ENCODE data around the genes CEP70 and PIK3CB.

DNA sequence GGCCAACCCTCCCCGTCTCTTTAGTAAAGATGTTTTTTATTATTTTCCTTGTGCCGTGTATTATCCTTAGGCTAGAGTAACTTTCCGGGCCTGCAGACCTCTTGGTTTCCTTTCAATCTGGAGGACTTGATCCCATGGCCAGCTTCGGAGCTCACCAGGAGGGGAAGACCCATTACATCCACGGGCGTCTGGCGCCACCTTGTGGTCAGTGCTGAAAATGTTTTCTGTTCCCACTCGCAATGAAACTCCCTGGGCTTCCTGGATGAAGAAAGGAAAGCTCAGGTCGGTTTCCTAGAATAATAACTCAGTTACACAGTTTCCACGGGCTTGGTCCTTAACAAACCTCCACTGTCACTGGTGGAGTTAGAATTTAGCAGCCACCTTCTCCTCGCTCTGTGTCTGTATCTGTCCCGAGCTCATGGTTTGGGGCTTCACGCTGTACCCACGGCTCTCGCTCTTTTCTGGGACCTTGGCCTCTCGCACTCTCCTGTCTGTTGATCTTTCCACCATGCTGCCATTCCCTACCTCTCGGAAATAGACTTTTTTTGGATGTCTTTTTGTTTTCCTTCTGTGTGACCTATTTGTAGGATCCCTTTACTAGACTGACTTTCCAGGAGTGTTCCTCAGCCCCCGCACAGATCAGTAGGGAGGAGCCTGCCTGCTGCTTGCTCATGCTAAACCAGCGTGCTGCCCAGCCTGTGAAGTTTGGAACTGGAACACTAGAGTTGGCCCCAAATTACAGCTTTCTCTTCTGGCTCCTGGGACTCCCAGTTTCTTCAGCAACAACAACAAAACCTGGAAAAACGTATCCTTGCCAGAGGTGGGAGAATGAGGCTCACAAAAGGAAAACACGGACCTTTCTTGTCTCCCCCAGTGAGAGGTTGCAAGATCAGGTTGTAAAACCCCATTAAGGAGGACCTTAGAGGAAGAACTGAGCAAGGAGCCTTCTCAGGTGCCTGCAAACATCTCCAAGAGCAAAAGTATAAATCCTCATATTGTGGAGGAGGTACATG lies 56.4 kb downstream of the IL20RB start:
- PRO-cap, result no peak
- RAMPAGE, long total RNA, 4 experiments, result no peak in any of the 4 experiments

DNA sequence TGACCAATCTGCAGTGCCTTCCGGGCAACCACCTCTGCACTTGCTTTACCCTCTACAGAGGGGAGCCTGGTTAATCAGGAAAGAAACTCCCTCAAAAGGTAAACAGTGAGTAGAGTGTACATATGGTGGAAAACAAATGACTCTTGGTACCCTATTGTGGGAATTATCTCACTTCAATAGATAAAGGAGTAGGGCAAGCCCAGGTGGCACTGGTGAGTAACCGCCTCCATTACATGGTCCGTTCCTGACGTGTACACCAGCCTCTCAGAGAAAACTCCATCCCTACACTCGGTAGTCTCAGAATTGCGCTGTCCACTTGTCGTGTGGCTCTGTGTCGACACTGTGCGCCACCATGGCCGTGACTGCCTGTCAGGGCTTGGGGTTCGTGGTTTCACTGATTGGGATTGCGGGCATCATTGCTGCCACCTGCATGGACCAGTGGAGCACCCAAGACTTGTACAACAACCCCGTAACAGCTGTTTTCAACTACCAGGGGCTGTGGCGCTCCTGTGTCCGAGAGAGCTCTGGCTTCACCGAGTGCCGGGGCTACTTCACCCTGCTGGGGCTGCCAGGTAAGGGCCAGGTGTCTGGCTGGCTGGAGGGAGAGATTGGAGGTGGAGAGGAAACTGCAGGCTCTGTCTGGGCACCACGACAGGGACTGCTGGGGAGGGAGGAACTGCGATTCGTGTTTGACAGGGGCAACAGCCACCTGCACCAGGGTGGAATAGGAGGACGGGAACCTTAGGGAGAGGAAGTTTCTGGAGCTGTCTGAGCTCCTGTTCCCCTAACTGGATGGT lies 11.2 kb upstream of the CLDN18 start:
- PRO-cap, result no peak
- RAMPAGE, long total RNA, 4 experiments, result no peak in any of the 4 experiments

DNA sequence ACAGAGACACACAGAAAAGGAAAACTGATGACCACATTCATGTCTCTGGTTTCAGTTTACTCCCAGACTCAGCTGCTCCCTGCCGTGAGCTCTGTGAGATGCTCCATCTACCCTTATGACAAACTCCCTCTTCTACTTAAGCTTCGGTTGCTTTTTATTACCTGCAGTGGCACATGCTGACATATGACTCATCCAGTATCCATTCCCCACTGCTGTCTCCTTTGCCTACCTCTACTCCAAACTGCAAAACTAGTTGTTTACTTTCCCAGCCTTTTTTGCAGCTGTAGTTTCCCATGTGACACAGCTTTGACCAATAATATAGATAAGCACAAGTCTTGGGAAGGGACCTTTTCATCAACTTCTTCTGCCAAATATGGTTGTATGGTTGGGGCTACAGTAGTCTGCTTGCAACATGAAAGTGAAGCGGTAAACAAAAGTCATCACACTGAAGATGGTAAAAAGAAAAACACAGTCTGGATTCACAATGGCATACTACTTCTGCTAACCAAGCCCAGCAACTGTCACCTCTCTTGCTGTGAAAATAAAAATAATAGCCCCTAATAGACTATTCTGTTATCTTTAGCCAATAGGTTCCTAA lies 32.8 kb downstream of the DZIP1L start:
- PRO-cap, result no peak
- RAMPAGE, long total RNA, 4 experiments, result no peak in any of the 4 experiments

DNA sequence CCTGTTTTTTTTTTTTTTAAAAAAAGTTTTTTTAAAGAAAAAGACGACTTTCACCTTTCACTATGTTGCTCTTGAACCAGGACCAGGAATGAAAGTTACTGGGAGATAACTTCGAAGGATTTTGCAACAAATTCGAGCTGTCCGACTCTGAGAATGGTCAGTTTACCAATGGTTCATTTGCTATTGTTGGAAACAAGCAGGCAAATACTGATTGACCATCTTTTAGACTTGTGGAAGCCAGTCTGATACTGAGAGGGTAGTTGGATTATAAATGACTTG lies 1.2 kb downstream of the ARMC8 start:
- PRO-cap, result bidirectional peak, plus-strand start at position 129 of the sequence, minus-strand start outside the sequence
- RAMPAGE, long total RNA, 4 experiments, result no peak in any of the 4 experiments

GRCh38 chr3:138349574-138349909 lies 1.2 kb downstream of the MRAS start:
- PRO-cap, result no peak
- RAMPAGE, long total RNA, 4 experiments, result no peak in any of the 4 experiments

DNA sequence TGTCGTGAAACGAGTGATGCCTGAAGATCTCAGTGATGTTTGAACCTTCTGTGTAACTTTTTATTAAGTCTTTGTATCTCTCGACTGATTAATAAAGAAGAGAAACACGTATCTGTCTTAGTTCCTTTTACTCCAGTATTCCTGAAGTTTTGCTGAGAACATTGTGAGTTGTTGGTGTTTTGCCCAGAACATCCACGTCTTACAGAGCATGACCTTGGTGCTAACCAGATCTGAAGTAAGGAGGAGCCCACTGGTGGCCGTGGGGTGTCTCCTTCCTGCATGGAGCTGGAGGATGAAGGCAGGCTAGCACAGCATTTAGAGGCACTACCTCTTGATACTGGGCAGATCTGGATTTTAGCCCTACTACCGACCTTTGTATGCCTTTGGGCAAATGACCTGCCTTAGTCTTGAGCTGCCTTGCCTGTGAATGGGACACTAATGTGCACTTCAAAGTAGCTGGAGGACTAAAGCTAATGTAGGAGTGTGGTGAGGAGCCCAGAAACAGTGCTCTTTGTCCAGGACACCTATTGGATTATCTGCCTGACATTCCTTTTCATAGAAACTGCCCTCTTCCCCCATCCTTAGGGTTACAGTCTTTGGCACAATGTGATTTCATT lies 28.9 kb upstream of the ESYT3 start:
- PRO-cap, result no peak
- RAMPAGE, long total RNA, 4 experiments, result no peak in any of the 4 experiments

DNA sequence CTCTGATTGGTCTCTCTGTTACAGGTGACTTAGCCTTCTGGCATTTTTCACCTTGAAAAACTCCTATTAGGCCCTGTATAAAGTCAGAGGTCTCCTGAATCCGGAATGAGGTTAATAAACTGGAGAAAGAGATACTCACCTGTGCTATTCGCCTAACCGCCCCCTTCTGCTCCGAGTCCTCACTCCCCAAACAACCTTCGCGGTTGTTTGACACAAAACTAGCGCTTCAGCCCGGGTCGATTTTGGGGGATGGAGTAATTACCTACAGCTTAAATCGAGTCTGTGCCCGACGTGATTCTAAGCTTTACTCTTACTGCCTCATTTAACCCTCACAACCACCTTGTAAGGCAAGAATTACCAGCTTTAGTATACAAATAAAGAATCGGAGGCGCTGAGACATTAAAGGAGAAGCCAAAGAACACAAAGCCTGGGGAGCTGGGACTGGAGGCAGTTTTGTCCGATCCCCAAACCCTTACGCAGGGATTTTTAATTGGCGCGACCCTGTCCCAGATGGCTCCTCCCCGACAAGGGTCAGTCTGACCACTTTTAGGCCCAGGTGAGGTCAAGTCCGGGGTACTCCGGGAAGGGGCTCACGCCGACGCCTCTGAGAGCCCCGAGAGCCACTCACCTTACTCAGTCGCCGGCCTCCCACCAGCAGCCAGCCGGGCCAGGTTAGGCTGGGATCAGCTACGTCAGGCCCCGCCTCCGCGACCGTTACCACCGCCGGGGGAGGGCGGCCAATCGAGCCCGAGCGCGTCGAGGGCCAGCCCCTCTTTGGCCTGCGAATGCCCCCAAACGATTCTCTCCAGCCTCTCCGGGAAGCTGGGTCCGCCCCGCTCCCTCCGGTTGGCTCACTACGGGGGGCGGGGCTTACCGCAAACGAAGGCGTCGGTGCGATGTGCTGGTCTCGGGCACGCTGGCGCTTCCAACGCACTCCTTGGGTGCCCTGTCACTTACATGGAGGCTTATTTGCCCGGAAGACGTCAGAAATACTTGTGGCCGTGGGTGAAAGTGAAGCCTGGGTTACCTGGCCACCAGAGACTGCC lies at the start of gene CEP70:
Gene CEP70, minus strand, starts transcription at position 691 of the 1,046 bp plus-strand sequence.
- PRO-cap, result bidirectional peak, plus-strand start at position 878 of the sequence, minus-strand start at position 656 of the sequence
- RAMPAGE, long total RNA, 4 experiments, result start-site peak on the minus strand in 4 of 4 experiments, centred at positions 667 to 672 of the sequence, 516 to 737 reads per replicate

DNA sequence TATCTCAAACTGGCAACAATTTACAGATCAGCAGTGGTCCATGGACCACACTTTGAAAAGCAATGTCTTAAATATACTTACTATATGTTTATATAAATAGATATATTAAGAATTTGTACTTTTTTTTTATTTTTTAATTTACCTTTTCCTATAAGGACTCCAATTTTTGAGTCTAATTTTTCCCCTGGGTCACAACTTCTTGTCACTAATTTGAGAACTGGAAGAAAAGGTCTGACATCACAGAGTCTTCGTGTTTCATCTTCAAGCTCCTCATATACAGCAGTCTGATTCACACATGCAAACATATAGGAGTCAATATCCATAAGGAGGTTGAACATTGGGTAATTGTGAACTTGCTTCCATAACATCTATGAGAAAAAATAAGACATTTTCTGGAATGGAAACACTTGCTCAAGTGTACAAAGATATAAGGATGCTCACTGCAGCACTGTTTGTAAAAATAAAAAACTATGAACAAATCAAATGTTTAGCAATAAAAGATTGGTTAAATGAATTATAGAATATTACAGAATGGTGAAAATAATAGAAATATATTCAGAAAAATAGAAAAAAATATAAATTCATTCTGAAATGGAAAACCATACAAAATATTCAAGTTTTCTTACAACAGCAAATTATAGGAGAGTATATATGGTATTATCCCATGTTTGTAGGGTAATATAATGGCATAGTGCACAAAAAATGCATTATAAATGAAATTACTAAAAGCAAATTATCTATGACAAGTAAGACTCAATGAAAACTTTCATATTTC lies 78.9 kb downstream of the PIK3CB start:
- PRO-cap, result no peak
- RAMPAGE, long total RNA, 4 experiments, result no peak in any of the 4 experiments

- PRO-cap, result unidirectional peak, plus-strand start at chr3:138834574; bidirectional peak, plus-strand start at chr3:138834733, minus-strand start at chr3:138834724; bidirectional peak, plus-strand start at chr3:138835069, minus-strand start at chr3:138834928
- RAMPAGE, long total RNA, 4 experiments, result no peak in any of the 4 experiments
Observed at GRCh38 chr3:138834159-138835198, at the start of gene PIK3CB. TSS of gene PIK3CB (minus strand) at chr3:138834928.

GRCh38 chr3:138875530-138876301 lies 41.0 kb upstream of the PIK3CB start:
- PRO-cap, result no peak
- RAMPAGE, long total RNA, 4 experiments, result no peak in any of the 4 experiments

DNA sequence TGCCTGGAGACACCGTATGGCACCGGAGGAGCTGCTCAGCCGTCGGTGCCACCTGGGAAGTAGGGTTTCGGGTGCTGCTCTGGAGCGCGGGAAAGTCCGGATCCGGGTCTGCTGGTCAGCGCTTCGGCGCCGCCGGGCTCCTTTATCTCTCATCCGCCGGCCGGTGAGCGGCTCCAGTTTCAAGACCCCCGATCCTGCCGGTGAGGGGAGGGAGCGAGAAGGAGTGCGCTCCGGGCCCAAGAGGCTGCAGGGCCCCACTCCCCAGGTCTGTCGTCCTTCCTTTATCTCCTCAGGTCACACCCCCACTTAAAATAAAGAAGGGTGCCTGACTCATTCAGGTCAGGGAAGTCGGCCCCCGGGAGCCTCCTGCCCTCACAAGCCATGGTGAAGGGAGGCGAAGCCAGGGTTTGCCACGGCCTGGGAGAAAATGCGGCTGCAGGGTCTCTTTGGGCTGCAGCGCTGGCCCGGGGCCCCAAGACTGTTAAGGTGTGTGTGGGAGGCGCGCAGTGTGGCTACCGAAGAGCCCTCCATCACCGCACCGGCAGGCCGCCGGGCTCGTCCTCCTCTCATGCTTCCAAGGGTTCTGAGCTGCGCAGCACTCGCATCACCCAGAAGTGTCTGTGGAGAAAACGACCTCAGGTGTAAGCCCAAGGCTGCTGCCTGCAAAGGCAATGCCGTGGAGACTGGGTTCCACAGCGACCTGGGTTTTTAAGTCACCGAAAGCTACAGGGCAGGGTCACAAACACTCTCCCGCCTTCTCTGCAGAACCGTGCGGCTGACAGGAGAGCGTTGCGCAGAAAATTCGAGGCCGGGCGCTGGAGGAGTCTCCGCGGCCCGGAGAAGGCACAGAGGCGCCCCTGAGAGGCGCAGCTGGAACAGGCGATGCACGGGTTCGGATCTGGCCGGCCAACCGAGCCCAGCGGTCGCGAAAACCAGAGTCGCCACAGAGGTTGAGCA lies 8.8 kb downstream of the FOXL2 start:
- PRO-cap, result no peak
- RAMPAGE, long total RNA, 4 experiments, result no peak in any of the 4 experiments

- PRO-cap, result no peak
- RAMPAGE, long total RNA, 4 experiments, result no peak in any of the 4 experiments
Observed at GRCh38 chr3:139202152-139202820, 141.5 kb upstream of the MRPS22 start.

DNA sequence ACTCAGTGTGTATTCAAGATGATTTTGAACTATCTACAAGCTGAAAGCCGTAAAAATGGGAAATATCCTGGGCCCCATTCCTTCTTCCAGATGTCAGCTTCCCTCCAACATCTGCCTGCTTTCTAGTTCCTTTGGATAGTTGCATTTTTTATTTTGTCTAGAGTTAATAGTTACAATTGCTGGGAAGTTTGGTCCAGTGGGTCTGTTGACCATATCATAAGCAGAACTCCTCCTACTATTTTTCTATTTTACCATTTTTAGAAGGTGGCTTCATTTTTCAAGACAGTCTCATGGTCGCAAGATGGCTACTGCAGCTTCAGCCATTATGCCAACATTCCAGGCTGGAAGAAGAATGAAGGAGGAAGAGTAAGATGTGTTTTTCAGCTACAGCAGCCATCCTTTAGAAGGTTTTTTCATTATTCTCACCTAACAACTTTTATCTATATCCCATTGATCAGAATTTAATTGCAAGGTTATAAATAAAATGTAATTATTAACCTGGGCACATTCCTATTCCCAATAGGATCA lies 127.4 kb upstream of the MRPS22 start:
- PRO-cap, result no peak
- RAMPAGE, long total RNA, 4 experiments, result no peak in any of the 4 experiments

GRCh38 chr3:139534949-139536131 lies 4.2 kb downstream of the RBP1 start:
- PRO-cap, result no peak
- RAMPAGE, long total RNA, 4 experiments, result no peak in any of the 4 experiments

DNA sequence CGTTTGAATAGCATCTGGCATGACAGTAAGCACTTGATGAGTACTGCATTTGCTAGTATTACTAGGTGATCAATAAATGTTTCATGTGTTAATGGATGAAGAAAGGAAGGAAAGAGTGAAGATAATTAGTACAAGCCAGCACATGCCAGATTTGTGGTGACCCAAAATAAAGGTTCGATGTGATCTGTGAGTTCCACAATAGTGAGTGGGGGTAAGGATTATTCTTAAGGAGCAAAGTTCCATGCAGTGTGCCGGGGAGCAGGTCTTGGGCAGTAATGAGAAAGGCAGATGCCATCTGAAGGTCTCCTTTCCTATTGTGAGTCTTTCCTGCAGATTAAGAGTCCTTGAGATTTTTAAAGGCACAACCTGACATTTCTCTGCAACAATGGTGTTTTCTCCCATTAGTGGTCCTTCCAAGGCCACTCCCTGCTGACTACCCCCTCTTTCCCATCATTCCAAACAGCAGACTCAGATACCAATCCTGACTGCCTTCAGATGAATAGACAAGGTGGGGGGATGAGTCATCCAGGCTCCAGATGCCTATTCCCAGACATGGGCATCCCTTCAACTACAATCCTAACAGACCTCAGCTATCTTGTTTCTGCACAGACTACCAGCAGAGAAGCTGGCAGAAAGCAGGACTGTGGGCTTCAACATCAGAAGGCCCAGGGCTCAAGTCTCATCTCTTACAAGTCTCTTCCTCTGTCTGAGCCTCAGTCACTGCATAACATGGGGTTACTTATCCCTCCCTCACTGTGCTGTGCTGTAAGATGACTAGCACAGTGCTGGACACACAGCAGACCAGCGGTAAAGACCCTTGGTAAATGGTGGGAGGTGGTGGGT lies 2.3 kb downstream of the RBP1 start:
- PRO-cap, result no peak
- RAMPAGE, long total RNA, 4 experiments, result no peak in any of the 4 experiments

GRCh38 chr3:139540742-139541213 lies 1.2 kb upstream of the RBP1 start:
- PRO-cap, result no peak
- RAMPAGE, long total RNA, 4 experiments, result no peak in any of the 4 experiments

DNA sequence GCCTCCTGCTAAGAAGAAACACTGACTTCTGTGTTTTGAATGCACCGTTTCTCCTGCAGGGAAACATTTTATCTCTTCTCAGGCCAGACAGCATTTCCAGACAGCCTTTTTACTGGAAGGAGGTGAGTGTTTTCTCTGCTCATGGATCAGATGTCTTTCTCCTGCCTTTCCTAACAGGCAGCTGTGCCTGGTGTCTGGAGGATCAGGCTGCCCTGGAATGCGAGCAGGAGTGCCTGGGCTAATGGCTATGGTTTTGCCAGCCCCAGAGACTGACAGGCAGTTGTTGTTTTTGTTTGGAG lies 96.6 kb upstream of the NMNAT3 start:
- PRO-cap, result no peak
- RAMPAGE, long total RNA, 4 experiments, result no peak in any of the 4 experiments

DNA sequence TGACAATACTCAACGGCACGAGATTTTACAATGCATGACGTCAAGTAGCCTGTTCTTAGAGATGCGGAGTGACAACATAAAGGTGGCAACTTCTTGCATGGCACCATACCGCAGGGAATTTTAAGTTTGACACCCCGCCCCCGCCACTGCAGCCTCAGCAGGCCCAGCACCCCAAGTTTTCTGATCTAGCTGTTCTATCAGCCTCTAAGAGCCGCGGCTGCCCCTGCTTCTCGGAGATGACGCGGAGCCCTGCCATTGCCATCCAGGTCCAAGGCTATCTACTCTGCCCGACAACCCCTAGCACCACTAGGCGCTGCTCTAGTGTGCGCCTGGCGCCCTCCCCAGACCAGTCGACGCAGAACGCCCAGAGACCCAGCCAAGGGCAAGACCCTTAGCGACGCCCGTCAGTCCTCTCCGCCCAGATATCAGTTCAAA lies 591 bp upstream of the CLSTN2 start:
- PRO-cap, result no peak
- RAMPAGE, long total RNA, 4 experiments, result no peak in any of the 4 experiments

DNA sequence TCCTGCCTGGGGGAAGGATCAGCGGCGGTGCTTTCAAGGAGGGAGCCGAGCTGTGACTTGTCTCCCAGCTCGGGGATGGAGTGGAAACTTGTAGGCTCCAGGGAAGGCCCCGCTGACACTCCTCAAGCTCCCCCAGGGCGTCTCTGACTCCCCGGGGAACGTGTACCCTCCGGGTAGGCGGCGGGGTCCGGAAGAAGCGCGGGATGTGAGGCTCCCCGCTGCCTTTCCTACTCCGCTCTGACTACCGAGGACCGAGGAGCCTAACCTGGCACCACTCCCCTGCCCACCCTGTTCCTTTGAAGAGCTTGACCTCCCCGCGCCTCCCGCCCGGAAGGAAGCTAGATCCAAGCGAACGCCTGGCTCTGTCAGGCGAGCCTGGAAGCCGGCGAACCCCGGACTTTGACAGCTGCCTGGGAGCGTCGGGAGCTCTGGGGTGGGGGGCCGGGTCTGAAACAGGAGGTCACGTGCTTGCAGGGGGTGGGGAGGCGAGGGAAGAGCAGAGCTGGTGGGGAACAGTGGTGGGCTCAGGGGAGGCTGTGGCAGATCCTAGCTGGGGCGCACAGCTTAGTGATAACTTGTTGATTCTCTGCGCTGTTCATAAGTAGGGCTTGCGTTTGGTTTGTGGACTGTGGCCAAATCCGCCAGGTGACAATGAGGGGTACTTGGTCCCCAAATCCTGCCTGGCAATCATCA lies 1.0 kb downstream of the CLSTN2 start:
- PRO-cap, result no peak
- RAMPAGE, long total RNA, 4 experiments, result no peak in any of the 4 experiments

DNA sequence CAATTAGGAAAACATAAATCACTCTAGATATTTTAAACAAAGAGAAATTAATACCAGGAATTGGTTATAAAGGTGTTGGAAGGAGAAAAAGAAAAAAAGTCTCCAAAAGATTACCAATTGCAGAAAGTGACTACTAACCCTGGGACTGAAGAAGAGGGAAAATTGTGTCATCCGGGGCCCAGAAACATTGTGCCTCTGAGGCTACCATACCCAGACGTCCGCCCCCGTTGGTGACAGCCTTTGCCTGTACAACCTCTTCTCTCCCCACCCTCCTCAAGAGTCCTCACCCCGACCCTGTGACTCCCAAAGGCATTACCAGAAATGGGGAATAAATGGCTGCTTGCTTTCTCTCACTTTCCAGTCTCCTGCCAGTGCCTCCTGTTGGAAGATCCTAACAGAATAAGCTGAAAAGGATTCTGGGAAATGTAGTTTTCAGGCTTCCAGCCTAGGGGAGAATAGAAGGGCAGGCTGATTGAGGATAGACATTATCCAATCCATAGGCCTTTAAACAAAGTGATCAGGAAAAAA lies 30.8 kb upstream of the SLC25A36 start:
- PRO-cap, result no peak
- RAMPAGE, long total RNA, 4 experiments, result no peak in any of the 4 experiments

Data from esophagus muscularis mucosa (tissue), 4 donors.